Endometrial microvascular endothelial cells (primary cell): Measurements from ENCODE around the genes LAMTOR5, CEPT1 and RAP1A.

DNA sequence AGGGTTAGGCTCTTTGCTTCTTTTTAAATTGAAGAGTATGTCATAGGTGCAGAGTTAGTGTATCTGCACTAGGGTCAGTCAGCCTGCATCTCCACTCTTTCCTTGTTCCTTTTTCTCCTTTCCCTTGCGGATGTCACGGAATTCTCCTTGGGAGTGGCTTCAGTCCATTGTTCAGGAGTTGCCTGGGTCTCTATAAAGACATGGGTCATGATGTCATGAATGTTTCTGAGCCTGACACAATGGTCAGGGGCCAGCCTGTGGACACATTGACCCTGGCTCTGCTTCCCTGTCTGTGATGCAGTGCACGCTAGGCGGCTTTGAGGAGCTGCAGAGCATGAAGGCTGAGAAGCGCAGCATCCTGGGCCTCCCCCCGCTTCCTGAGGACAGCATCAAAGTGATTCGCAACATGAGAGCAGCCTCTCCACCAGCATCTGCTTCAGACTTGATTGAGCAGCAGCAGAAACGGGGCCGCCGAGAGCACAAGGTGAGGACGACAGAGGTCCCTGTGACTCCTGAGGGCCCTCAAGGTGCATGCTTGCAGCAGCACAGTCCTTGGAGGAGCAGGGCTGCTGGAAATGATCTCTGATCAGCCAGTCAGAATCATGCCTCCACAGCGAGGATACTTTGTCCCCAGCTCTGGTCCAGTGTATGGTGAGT, 8.5 kb downstream of the STRIP1 start:
- RAMPAGE, long total RNA, result no peak

- RAMPAGE, long total RNA, result no peak
Observed at GRCh38 chr1:110048608-110049369, 14.4 kb downstream of the STRIP1 start.

DNA sequence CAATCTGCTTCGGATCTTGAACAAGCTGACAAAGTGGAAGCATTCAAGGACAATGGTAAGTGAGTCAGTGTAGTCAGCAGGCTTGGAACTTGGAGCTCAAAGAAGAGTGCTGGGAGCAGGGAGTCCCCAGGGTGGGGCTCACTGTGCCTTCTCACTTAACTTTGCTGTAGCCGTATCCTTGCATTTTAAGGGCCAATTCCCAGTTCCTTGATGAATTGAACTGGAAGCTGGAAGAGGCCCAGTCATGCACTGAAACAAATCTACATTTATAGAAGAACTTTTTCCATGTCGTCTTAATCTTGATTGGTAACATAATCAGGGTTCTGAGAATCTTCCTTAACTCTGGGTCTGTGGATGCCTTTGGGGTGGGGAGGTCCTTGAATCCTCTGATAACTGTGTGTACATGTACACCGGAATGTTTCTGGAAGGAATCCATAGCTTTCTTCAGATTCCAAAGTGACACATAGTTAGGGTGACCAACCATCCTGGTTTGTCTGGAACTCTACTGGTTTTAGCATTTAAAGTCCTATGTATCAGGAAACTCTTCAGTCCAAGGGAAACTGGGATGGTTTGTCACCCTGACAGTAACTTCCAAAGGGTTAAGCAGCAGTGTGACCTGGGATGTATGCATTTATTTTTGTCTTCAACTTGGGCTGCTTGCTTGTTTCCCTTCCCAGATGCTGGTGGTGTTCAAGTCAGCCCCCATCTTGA, 16.7 kb downstream of the STRIP1 start:
- RAMPAGE, long total RNA, result no peak

GRCh38 chr1:110102096-110102706, 10.0 kb upstream of the UBL4B start:
- RAMPAGE, long total RNA, result no peak

DNA sequence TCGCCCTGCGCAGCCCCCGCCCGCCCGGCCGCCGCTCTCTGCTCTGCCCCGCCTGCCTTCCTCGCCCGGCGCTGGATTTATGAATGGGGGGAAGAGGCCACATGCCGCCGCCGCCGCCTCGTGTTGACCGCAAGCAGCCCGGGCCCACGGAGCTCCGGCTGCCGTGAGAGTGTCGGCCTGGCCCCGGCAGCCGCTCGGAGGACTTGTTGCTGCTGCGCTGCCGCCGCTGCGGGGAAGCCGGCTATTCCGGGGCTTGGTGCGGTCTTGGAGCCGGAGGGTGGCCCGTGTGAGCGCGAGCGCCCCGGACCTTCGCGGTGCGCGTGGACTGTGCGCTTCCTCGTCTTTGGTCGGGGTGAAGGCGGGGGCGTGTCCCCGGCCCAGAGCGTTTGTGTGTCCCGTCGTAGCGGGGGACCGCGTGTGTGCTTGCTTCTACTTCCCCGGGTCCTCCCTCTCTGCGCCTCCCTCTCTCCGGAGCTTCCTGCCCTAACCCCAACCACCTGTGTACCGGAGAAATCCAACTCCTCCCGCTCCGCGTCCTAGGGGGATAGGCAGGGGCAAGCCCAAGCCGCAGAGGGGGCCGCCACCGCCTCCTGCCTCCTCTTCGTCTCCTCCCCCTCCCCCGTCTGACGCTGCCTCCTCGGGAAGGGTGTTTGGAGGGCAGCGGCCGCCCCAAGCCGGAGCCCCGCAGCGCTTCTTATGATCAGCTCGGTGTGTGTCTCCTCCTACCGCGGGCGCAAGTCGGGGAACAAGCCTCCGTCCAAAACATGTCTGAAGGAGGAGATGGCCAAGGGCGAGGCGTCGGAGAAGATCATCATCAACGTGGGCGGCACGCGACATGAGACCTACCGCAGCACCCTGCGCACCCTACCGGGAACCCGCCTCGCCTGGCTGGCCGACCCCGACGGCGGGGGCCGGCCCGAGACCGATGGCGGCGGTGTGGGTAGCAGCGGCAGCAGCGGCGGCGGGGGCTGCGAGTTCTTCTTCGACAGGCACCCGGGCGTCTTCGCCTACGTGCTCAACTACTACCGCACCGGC, 1.0 kb downstream of the KCNC4 start:
- RAMPAGE, long total RNA, result no peak

GRCh38 chr1:110235841-110236238, 25.7 kb downstream of the KCNC4 start:
- RAMPAGE, long total RNA, result no peak

- RAMPAGE, long total RNA, result start-site peak on the minus strand at chr1:110407642-110407695, 937 and 1,055 reads in 2 replicates
Observed at GRCh38 chr1:110407118-110408443, at the start of gene LAMTOR5. LAMTOR5 (minus strand) TSS chr1:110407694.

DNA sequence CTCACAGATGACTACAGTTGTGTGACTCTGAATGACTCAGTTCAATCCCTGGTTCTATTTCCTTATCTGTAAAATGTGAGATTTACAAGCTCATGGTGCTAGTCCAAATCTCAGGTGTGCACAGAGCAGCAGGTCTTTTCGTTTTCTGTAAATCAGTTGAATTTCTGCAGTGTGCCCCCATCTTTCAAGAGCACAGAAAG, 26.3 kb downstream of the PROK1 start:
- RAMPAGE, long total RNA, result no peak

- RAMPAGE, long total RNA, result no peak
Observed at GRCh38 chr1:110593806-110594884, 12.0 kb downstream of the KCNA2 start.

DNA sequence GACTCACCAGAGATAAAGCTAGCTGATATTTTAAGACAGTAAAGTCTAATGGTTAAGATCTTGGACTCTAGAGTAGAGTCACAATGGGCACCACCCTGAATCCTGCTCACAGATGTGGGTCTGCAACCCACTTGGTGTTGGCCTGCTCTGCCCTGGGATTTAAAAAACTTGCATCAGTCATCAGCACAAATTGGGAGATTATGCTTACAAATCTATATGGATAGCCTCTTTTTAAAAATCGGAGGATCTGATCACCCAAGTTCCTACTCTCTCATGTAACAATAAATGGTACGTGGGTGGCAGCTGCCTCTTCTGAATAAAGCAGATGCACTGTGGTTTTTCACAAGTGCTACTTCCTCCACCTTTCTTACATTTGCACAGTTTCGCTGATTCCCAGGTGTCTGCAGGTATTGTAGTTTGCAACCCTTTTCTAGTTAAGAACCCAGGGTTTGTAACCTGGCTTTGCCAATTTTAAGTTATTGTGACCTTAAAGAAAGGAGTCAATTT, 29.9 kb upstream of the KCNA2 start:
- RAMPAGE, long total RNA, result no peak

- RAMPAGE, long total RNA, result no peak
Observed at GRCh38 chr1:110880630-110881445, 7.9 kb downstream of the CD53 start.

DNA sequence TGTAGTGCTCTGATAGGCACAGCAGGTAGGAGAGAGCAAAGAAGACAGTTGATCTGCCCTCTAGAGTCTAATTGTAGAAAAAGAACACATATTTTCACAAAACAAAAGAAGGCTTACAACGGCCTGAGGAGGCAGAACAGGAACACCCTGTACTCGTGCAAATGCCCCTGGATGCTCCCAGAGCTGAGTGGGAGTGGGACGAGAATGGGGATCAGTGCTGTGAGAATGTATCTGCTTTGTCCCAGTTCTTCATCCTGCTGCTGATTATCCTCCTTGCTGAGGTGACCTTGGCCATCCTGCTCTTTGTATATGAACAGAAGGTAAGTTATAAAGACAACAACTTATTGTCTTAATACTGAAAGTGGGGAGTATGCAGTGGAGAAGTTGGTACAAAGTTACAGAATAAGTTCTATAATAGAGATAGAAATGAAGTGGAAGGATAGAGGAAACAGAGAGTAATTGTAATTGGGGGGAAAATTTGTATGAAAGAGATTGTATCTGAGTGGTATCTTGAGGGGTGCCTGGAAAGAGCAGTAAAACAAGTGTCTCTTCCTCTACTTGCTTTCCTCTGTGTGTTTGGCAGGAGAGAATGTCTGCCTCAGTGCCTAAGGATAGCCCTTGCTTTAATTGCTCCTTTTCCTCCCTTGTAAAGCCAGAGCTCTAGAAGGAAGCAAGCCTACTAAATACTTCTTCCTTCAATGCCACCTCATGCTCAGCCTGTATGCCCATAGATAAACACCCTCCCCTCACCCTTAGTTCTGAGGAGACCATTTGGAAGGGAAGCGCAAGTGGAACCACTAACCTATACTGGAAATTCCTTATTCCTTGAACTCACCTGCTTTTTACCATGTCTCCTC, 21.4 kb downstream of the CD53 start:
- RAMPAGE, long total RNA, result no peak

GRCh38 chr1:111133688-111134268, 6.1 kb downstream of the DRAM2 start:
- RAMPAGE, long total RNA, result no peak

DNA sequence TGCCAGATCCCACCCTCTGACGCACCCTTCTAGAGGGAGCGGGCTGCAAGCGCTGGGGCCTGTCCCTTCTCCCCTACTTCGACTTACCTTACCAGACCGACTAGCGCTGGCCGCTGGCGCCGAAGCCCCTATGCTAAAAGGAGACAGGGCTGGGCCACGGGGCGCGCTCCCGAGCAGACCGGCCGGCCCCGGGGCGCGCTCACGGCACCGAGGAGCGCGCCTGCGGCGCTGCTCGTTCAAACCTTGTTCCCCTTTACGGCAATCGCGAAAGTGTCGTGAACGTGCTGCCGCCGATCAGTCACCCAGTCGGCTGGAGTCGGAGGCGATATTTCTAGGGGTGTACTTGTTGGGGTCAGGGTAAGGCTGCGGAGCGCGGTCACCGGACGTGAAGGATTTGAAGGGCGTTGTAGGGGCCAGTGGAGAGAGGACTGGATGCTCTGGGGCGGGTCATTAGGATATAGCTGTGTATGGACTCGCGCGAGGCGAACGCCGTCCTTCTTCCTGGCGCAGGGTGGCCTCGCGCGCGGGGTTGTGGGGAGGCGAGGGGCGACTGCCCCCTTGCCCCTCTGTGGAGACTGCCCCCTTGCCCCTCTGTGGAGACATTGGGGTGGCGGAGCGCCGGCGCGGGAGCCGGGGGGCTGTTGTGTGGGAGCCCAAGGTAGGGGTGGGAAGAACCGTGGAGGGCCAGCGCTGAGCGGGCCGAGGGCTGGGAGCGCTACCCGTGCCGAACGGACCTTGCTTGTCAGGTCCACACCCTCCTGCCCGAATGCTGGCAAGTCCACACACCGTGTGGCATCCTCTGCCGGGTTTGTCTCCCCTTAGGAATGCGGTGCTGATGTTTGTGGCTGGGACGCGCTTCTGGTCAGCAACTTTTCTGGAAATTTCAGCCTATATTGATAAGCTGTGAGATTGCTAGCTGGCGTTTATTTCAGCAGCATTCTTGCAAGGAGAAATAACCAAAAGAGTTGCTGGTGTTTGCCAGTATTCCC, at the start of gene CEPT1:
Gene CEPT1, plus strand, starts transcription at position 273 of the 989 bp plus-strand sequence.
- RAMPAGE, long total RNA, result start-site peak on the minus strand centred at position 129 of the sequence, 16 bp wide, 68 and 49 reads in 2 replicates; start-site peak on the plus strand centred at position 287 of the sequence, 45 bp wide, 284 and 178 reads in 2 replicates

DNA sequence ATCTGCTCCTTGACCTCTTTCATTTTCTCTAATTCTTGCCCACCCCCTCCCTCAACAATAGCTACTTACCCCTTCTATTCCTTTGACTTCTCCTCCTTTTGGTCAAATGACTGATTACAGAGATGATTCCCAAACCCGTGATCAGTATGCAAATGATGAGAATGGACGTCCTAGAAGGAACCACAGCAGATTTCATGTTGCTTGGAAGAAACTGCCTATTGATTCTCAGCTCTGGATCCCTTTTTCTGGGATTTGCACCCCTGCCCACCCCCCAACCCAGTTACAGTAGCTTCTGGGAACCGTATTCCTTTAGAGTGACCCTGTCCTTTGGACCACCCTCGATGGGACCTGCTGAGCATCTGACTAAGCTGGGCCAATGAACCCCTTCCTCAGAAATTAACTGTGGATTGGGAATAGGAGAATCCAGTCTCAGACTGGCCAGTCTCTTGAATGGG, 11.9 kb downstream of the C1orf162 start:
- RAMPAGE, long total RNA, result no peak

DNA sequence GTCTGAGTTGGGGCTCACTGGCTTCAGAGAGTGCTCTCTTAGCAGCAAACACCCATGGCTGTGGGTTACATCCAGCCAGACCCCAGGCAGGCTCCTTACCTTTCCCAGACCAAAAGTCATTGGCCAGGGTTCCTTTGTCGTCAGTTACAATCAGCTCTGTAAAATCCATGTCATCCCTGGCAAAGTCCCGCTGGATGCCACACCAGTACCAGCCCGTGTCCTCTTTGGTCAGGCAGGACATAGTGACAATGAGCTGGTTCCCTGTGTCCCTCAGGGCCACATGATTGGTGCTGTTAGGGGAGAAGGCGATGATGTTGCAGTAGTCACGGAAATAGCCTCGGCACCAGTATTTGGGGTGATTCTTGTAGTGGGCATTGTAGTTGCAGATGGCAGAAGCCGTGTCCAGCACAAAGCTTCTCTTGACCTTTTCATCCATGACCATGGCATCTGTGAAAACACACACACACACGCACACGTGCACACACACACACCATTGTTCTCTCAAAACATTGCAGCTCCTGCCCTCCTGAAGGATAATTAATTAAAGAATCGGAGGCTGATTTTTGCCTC, 14.8 kb downstream of the ADORA3 start:
- RAMPAGE, long total RNA, result no peak

DNA sequence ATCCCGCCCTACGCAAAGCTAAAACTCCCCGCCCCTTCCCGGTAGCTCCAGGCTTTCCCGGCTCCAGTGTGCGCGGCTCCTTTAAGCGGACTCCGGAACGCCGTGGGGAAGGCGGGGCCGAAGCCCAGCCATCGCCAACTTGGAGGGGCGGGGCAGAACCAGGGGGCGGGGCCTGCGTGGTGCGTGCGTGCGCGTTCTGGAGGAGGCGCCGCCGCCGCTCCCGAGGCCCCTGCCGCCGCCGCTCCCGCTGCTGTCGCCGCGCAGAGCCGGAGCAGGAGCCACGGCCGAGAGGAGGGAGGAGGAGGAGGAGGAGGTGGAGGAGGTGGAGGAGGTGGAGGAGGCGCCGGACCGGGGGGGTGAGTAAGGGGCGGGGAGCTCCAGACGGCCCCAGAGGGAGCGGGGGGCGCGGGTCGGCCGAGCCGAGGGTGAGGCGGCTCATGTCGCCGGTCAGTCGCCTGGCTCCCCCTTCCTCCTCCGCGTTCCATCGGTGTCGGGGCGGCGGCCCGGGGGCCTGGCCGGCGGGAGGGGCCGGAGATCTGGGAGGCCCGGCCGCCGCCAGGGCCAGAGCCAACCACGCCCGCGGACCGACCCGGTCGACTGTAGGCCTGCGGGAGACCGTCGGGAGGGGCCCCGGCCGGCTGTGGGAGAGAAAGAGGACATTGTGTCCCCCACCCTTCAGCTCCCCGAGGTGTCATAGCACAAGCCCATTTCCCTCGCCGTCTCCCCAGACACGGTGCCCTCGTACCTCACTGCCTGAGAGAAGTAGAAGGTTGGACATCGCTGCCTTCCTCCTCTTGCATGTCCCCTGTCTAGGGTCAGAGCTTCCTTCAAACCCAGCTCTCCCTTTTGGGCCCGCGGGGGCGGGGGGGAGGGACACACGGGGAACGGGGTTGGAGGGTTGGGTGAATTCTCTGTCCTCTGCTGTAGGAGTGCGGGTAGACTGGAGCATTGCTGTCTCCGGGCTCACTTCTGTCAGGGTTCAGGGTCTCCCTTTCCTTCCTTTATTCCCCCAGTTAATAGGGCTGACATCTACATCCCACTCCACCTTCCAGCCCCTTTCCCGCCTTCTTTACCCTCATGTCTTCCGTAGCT, at the start of gene RAP1A:
Gene RAP1A, plus strand, starts transcription at position 211 of the 1,092 bp plus-strand sequence.
- RAMPAGE, long total RNA, result start-site peak on the plus strand centred at position 245 of the sequence, 119 bp wide, 112 and 115 reads in 2 replicates

GRCh38 chr1:111627914-111628638, 8.5 kb downstream of the RAP1A start:
- RAMPAGE, long total RNA, result no peak

DNA sequence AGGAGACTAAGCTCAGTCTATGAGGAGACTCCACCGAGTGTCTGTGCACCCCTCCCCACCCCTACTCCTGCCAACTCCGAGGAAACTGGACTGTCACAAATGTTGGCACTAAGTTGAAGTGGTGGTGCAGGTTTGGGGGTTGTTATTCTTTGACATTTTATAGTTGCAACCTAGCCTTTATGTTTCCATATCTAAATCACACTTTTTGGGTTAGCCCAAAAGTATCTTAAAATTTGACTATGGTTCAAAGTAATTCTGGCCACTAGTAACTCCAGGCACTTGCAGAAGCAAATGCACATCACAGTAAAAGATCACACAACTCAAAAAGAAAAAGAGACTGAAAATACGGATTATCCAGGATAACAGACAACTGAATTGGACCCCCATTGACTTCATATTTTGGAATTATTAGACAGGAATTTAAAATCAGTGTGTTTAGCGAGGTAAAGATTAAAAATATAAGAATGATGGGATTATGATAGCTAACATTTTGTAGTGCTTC, 48.4 kb downstream of the RAP1A start:
- RAMPAGE, long total RNA, result no peak

- RAMPAGE, long total RNA, result no peak
Observed at GRCh38 chr1:111716768-111717961, 22.0 kb downstream of the INKA2 start.